ENCODE results near the genes TTC26 and KDM7A.

GRCh38 chr7:138664646-138665013, 36.5 kb downstream of the SVOPL start:
- PRO-cap, 7 experiments = no peak in any of the 7 experiments

GRCh38 chr7:138980436-138980761, 790 bp downstream of the KIAA1549 start:
- PRO-cap, 7 experiments = no peak in any of the 7 experiments

- PRO-cap, 7 experiments = no peak in any of the 7 experiments
Measured at GRCh38 chr7:139033627-139034213, 2.1 kb downstream of the ZC3HAV1L start.

- PRO-cap, 7 experiments = no peak in any of the 7 experiments
Measured at GRCh38 chr7:139058635-139059370, 23.0 kb upstream of the ZC3HAV1L start.

DNA sequence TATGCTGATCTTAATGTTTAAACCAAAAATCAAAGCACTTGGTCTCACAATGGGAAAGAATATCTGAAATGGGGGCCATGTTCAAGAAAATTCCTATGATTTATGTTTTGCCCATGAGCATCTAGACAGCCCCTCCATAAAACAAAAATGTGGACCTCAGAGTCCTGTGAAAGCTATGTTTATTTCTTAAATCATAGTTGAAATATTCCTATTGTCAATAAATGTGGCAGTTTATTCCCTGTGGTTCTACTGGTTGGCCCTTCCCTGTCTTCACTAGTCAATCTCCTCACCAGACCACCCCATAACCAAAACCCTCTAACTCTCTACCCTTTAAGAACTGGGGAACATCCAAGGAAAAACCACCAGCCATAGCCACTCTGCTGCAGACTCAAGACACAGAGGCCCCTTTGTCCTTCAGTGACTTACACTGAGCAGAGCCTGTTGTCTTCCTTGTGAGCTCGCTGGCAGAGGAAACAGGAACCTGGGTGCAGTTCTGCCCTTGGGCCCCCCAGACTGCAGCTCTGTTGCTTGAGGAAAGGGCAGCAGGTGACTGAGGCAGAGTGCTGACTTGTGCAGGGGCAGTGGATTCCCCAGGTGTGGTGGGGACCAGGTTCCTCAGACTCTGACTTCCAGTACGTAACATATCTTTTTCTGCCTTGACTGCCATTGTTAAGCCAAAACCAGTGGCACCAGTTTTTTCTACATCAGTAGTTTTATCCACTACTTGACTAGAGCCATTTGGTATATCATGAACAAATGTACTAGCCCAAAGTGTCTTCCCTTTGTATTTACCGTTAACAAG, 30.6 kb downstream of the ZC3HAV1 start:
- PRO-cap, 7 experiments = no peak in any of the 7 experiments

GRCh38 chr7:139108478-139108545, 1.2 kb downstream of the ZC3HAV1 start:
- PRO-cap, 7 experiments = no peak in any of the 7 experiments

DNA sequence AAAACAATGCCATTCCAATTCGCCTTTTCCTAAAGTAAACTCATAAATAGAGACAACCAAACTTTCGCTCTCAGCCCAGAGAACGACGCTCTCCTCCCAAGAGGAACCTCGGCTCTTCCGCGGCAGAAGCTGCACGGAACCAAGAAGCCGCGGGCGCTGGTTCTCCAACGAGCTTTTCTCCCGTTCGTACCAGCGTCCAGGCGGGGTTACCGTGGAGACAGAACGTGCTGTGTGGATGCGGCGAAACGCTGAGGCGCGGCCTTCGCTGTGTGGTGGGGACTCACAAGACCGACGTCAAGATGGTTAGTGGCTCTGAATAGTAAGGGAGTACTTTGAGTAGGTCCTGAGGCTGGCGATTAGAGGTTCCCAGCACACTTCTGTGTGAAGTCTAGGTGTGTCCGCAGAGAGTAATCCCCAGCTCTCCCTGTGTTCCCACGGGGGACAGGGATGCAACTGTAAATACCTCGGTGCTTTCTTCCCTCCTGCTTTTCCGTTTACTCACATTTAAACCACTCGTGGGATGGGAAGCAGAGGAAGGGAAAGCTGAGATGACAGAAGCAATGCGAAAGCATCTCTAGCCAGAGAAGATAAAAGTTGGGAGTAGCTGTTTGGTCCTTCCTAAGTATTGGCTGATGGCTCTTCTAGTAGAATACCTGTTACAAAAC, at the start of gene TTC26:
TSS of gene TTC26 (plus strand) at position 220 of the 665 bp plus-strand sequence.
- PRO-cap, 7 experiments = peak in 7 of 7 experiments; most common plus-strand start position 297 of the sequence (in 7); most common minus-strand start position 119 of the sequence (in 4)

GRCh38 chr7:139232191-139232490, 1.1 kb downstream of the UBN2 start:
- PRO-cap, 7 experiments = peak in 2 of 7 experiments; most common plus-strand start chr7:139232421 (in 2); most common minus-strand start chr7:139232321 (in 1)

DNA sequence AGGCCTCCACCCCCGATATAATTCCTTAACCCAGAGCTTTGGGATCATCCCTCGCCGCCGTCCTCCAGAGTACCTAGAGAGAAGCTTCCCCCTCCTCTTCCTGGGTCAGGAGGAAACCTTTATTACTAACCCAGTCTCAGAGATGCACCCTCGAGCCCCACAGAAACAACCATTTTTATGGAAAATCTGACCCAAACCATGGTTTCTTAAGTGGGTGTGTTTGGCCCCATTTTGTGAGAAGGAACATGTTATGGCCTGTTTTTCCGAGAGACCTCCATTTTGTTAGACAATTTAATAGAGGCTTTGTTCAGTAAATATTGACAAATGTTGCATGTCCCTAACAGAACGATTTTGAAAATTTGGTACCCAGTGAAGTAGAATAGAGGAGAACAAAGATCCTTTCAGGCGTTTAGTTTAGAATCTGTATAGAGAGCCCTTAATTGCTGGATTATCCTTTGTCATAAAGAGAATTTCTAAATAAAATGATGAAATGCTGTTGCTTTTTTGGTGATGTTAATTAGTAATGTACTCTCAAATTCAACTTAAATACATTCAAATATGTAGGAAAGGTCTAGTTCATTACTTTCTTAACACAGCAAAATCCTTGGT, 1.1 kb downstream of the LUC7L2 start:
- PRO-cap, 7 experiments = peak in 1 of 7 experiments; most common minus-strand start position 177 of the sequence (in 1)

DNA sequence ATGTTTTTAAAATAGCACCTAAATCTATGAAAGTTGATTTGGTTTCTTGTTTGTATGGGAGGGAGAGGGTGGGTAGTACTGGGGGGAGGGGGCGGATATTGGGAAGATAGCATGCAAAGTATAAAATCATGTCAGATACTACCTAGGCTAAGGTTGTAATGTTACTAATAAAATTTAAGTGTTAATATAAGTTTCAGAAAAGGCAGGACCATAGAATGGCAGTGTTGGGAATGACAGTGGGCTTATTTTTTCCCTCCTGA, 11.7 kb downstream of the LUC7L2 start:
- PRO-cap, 7 experiments = no peak in any of the 7 experiments

DNA sequence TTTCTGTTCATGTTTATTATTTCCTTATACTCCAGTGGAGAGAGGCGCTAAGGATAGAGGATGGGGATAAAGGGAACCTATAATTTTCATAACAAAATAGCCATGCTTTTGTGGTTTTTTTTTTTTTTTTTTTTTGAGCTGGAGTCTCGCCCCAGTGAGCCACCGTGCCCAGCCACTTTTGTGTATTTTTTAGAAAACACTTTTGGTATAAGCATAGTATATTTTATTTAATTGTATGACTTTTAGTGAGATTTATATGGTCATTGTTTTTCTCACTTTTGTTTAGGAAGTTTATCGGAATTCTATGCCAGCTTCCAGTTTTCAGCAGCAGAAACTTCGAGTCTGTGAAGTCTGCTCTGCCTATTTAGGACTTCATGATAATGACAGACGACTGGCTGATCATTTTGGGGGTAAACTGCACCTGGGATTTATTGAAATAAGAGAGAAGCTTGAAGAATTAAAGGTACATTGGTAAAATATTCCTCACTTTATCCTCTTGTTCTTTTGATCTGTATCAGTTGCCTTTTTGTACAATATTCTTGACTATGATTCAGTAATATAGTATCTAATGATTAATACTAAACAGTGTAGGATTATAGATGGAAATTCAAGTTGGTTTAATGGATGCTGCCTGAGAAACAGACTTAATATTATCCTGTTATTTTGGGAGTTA, 47.3 kb downstream of the LUC7L2 start:
- PRO-cap, 7 experiments = no peak in any of the 7 experiments

DNA sequence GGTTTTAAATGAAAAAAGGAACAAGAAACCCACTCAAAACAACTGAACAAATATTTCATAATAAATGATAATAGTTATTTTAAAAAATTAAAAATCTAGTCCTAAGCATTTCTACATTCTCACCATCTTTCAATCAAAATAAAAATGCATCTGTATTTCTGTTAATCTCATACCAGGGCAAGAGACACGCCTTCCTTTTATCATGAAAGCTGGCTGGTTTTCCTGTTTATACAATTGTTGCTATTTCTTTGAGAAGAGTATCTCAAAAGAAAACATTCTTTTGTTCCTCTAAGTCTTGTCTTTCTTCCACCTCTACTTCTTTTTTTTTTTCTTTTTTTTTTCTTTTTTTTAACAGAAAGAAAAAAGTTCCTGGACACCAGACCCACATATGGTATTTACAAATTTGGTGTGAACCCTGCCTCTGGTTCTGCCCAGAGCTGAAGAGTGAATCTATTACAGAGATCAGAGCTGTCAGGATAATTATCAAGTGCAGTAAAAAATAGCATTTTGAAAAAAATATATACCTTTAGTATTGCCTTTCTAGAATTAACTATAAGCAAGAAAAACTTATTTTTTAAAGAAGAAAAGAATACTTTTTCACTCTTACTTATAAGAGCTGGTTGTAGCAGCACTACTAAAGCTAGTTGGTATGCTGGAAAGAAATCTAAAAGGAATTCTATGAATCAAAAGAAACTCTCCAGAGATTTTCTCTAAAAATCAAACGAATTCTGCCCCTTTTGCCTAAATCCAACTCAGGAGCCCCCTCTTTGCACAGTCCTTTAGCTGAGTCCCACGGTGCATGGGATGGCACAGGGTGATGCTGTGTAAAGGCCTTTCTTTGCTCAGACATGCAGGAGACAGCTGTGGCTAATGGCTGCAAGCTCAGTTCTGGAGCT, 42.1 kb downstream of the CLEC2L start:
- PRO-cap, 7 experiments = no peak in any of the 7 experiments

GRCh38 chr7:139574601-139575084, 51.2 kb downstream of the CLEC2L start:
- PRO-cap, 7 experiments = no peak in any of the 7 experiments

DNA sequence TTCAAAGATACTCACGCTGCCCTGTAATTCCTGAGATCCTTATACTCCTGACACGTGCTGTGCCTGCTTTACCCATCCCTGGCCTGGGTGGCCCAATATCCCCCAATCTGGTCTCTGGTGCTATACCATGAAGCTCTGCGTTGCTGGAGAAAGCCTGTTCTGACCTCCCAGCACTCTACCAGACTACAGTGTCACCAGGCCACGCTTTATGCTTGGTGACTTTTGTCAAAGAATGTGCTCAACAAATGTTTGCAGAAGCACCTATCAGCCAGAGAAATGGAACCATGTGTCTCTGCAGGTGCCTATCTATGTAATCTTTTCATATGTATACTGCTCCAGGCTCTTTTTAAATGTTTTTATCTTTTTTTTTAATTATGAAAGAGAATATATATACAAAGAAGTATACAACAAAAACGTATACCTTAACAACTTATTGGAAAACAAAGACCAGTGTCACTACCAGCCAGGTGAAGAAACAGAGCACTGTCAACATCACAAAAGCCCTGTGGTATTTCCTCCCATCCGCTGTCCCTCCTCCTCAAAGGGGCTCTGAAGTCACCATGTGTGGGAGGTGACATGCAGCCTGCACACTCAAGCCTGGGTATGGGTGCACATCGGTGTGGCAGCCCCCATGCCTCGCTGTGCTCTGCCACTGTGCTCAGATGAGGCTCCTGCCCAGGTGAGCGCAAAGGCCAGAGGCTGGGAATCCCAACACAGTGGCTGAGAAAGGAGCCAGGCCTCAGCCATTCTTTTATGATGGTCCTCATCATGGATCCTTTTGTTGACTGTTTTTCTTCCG, 120.5 kb downstream of the CLEC2L start:
- PRO-cap, 7 experiments = peak in 3 of 7 experiments; most common plus-strand start position 588 of the sequence (in 3); most common minus-strand start position 485 of the sequence (in 1)

- PRO-cap, 7 experiments = no peak in any of the 7 experiments
Measured at GRCh38 chr7:139683246-139683705, 94.5 kb downstream of the HIPK2 start.

DNA sequence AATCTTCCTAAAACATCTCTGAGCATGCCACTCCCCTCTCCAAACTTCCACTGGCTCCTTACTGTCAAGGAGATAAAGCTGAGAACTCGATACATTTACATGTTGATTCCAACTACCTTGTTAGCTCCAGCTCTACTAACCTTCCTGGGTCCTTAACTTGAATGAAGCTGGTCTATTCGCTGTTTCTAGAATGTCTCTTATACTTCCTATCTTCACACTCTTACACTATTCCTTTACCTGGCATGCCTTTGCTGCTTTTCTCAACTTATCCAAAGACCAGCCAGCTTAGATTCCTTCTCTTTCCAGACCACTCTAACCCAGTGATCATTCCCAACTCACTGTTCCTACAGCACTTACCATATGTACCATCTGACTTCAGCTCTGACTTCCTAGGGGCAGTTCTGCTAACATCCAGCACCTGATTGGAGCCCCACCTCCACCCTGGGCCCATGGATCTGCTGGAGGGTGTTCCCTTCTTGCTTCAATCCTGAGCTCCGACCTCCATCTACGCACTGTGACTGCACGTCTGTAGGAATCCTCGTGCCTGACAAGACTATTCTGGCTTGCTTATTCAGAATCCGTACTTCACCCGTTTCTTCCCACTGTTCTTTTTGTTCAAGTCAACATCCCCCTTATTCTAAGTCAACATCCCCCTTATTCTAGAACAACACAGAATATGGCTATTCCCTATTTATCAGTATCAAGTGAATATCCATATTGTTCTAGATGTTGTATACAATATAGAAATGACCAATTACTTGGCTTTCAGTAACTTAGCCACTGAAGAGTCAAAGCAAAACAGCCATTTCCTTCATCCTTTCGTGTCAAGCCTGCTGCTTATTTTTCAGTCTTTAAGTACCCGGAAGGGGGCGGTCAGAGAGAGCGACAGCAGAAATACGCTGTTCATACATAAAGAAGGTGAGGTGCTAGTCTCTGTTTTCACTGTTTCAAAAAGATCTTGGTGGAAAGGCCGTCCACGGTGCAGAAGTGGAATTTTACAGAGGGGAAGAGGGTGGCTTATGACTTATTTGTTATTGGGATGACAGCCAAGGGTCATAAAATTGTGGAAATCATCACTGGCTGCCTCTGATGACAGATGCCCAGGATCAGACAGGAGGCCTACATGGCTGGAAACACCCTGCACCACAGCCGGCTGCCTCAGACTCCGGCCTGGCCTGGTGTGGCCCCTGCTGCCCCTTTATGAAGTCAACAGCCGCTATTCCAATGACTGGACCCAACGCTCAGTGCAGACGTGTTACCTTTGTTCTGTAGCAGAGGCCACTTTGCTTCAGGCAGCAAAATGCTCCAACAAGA, 57.4 kb downstream of the HIPK2 start:
- PRO-cap, 7 experiments = no peak in any of the 7 experiments

DNA sequence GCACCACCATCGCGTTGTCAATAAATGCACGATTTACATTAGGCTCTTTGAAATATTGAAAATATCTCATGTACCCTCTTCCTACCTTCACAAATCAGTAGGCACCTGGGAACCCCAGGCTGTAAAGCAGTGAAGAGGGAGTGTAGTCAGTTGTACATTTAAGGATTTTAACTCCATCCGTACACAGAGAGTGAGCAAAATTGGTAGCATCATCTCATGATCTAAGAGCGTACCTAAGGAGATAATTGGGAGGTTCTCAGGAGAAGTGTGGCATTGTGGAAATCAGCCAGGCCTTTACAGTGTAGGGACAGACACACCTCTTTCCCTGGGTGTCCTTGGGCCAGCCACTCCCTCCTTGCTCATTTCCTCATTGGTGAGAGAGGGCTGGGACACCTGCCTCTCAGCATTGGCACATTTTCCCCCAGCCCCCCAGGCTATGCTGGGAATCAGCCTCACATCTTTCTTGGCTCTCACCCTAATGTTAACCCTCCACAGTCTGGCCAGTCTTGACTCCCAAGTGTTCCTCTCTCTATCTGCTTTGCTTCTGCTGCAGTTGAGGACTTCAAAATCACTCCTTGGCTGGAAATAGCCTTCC, 15.6 kb downstream of the TBXAS1 start:
- PRO-cap, 7 experiments = no peak in any of the 7 experiments

GRCh38 chr7:139853528-139854206, 24.6 kb downstream of the TBXAS1 start:
- PRO-cap, 7 experiments = no peak in any of the 7 experiments

DNA sequence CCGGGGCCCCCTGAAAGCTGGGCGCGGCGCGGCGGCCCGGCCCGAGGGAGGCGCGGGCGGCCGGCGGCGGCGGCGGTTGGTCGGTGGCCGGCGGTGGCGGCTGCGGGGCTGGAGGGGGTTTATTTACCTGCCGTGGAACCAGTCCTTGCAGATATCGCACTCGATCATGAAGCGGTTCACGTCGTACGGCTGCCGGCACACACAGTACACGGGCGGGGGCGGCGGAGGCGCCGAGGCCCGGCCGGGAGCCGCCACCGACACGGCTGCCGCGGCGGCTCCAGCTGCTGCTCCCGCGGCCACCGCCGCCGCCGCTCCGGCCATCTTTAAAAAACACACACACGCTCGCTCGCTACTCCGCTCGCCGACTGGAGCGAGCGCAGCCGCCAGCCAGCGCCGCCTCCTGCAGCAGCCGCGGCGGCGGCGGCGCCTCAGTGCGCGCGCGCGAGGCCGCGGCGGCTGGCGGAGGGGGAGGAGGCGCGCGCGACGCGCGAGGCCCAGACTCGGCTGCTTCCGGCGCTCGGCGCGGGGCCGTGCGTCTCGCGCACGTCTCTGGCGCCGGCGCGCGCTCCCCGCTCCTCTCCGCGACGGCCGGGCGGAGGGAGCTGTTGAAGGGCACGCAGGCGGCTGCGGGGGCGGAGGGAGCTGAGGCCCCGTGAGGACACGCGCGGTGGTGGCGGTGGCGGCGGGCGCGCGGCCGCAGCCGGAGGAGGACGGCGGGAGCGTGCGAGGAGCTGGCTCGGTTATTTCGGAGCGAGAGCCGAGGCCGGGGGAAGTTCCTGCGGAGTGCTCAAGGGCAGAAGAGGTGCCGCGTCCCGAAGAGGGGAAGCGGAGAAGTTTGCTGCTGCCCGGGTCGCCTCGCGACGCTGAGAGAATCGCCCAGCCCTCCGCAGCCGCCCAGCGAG, at the start of gene KDM7A:
TSS of gene KDM7A (minus strand) at position 367 of the 902 bp plus-strand sequence.
- PRO-cap, 7 experiments = peak in 7 of 7 experiments; most common plus-strand start position 744 of the sequence (in 6); most common minus-strand start position 325 of the sequence (in 6)

DNA sequence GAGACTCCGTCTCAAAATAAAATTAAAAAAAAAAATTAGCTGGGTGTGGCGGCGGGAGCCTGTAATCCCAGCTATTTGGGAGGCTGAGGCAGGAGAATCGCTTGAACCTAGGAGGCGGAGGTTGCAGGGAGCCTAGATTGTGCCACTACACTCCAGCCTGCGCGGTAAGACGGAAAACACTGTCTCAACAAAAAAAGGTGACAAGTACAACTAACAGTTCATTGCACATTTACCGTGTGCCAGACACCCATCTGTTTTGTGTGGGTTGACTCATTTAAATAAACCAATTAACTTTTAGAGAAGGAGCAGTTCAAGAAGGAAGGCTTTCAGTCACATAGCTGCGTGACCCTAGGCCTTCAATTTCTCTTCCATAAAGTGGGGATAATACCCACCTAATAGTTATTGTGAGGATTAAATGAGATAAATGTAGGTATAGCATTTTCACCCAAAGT, 52.2 kb upstream of the KDM7A start:
- PRO-cap, 7 experiments = peak in 3 of 7 experiments; most common plus-strand start position 308 of the sequence (in 3); most common minus-strand start position 172 of the sequence (in 1)